Measurements from ENCODE around the gene SRSF10.

GRCh38 chr1:23980201-23981153 is at the start of gene SRSF10:
SRSF10 (minus strand) TSS chr1:23980327.
- PRO-cap, 3 experiments: peak in 3 of 3 experiments; most common plus-strand start chr1:23980510 (in 2); most common minus-strand start chr1:23980327 (in 3)
- RAMPAGE, long total RNA: start-site peak on the minus strand at chr1:23980271-23980373, 6,036 and 1,269 reads in 2 replicates

DNA sequence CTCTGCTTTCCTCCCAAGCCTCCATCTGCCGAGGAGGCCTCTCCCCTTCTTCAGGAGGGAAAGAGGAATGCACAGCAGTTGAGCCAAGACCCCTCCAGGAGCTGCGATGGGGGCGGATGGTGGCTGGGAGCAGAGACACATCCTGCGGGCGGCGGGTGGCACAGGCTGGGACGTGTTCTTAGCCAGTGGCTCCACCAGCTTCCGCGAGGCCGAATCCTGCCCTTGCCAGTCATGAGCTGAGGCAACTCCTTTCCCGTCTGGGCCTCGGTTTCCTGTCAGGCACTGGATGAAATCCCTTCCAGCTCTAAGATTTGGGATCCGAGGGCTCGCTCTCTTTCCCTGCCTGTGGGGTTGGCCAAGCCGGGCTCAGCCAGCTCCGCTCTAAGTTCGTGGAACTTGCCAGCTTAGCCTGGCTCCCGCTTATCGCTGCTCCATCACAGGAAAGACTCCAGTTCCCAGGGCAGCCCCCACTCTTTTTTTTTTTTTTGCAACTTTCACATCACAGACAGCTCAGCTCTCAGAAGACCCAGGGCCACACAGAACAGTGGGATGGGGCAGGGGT is 584 bp downstream of the MYOM3 start:
- PRO-cap, 3 experiments: no peak in any of the 3 experiments
- RAMPAGE, long total RNA: no peak

GRCh38 chr1:24236199-24236679 is 49.1 kb upstream of the IFNLR1 start:
- PRO-cap, 3 experiments: no peak in any of the 3 experiments
- RAMPAGE, long total RNA: no peak

DNA sequence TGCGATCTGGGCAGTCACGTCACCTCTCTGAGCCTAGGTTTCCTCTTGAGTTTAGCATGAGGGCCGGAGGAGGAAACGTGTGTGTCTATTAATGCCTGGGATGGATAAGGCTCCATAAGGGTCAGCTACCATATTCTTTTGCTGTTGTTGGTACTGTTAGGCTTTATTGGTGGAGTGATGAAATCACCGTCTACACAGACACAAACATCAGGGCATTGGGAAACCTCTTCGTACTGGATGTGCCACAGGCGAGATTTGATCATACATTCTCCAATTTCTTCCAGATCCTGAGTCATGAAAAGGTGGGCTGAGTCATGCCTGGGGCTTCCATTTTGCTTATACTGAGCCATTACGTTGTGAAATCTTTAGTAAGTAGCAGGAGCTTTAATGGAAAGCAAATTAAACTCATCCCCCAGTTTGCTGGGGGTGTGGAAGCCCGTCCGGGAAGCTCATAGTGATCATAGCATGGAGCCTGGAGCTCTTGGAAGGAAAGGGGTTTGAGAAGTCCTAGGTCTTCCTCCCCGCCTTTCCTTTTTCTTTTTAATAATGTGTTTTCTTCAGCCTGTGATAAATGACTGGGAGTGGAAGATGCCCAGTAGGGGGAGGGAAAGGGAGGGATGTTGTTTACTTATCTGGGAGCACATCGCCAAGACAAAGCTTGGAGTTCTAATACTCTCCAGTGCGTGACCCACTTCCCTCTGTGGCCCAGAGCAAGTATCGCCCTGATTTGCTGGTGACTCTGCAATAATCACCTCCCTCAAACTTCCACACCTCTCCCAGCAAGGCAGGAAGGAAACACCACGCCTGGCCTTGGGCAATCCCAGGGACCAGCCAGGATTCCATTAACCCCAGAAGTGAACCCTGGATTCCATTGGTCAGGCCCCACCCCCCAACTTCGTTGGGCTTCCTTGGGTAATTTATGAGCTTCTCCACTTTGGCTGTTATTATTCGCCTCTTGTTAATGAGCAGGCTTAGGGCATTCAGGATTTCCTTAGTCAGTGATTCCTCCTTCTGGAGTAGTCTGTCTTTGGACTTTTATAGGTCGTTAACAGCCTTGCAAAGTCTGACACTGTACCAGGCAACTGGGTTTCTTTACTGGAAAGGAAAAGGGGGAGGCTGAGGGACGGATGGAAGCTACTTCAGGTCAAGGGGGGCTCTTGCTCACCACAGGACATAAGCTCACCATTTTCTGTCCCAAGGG is 24.5 kb upstream of the GRHL3 start:
- PRO-cap, 3 experiments: no peak in any of the 3 experiments
- RAMPAGE, long total RNA: no peak

DNA sequence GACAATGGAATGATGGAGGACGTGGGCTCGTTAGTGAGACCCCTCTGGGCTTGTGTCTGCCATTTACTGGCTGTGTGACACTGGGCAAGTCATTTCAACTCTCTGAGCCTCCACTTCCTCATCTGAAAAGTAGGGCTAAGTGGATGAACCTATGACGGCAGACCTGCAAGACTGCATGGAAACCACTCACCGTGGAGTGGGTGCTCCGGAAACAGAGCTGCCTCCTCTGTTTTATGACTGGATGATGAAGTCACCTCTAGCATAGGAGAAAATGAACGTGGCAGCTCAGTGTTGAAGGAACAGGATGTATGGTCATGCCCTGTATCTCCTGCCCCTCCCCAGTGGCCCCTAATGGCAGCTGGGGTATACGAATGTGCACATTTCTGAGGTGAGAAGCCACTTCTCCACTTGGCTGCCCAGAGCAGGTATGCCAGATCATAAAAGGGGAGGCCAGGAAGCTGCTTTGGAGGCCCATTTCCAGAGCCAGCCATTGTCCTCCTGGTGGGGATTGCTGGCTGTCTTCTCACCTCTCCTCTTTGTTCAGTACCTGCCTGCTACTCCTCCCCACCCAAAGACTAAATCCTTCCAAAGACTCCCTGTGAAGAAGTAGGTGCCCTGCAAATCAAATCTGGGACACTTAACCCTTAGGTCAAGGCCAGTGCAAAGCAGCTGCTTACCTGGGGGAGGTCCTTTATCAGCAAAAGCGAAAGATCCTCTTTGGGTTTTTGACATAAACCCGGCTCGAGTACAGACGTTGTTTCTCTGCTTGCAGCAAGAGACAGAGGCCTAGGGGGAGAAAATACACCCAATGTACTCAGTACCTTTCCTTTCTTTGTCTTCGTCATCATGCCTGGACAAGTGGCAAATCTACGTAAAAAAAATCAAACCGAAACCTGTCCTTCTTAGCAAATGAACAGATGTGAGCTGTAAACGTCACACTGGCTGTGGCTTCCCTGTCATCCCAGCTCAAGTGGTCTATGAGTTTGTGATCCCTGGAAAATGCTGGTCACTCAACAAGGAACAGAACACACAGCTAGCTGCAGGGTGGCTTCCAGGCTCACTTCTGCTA is 40.2 kb downstream of the STPG1 start:
- PRO-cap, 3 experiments: no peak in any of the 3 experiments
- RAMPAGE, long total RNA: no peak

- PRO-cap, 3 experiments: no peak in any of the 3 experiments
- RAMPAGE, long total RNA: no peak
Observed at GRCh38 chr1:24387636-24388105, 25.9 kb downstream of the STPG1 start.

DNA sequence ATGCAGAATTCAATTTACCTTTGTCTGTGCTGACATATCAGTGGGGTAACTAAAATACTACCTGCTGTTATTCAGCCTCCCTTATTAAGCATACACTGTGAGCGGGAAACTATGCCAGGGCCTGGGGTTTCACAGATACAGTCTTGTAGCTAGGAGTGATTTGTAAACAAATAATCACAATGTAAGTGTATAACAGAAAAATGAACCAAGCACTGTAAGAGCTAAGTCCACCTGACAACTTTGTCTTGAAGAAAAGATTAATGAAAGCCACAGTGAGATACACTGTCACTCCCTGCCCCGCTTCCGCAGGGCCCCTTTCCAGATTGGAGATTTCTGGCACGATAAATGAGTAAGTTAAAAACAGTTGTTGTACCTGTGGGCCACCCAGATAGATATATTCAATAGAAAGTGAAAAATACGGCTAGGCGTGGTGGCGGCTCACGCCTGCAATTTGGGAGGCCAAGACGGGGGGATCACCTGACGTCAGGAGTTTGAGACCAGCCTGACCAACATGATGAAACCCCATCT is 4.8 kb downstream of the RCAN3 start:
- PRO-cap, 3 experiments: no peak in any of the 3 experiments
- RAMPAGE, long total RNA: no peak

DNA sequence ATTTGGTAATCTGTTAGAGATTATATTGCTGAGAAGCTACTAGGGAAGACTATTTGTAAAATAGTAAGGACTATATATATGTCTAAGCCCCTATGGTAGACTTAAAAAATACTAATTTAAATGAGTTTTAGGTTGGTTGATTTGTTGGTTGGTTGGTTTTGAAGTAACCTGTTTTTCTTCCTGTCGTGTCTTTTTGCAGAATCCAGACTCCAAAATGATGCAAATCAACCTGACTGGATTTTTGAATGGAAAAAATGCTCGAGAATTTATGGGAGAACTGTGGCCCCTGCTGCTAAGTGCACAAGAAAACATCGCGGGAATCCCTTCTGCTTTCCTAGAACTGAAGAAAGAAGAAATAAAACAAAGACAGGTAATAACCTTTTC is 5.5 kb downstream of the SRRM1 start:
- PRO-cap, 3 experiments: no peak in any of the 3 experiments
- RAMPAGE, long total RNA: no peak

- PRO-cap, 3 experiments: no peak in any of the 3 experiments
- RAMPAGE, long total RNA: no peak
Observed at GRCh38 chr1:24671537-24671864, 28.4 kb downstream of the SRRM1 start.

DNA sequence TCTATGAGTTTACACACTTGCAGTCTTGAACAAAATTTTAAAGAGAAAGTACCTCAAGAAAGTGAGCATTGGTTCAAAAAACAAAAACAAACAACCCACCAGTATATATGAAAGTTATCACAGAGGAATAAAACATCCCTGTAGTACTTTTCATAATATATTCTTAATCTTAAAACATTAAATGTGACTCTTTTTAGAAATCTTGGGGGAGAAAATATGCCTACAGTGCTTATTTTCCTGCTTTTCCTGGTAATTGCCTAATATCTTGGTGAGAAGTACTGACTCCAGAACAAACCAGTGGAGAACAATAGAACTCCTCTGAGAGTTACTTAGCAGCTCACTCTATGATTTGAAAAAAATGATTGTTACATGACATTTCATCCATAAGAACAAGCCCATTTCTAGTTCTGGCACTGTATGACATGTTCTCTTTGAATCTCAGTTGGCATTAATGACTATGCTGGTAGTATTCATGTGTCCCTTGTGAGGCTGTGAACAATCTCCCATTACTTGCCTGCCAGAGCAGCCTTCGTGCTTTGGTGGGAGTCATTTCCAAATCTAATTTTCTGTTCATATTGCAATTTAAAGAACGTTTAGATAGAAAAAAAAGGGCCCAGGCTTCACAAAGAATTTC is 57.9 kb downstream of the CLIC4 start:
- PRO-cap, 3 experiments: no peak in any of the 3 experiments
- RAMPAGE, long total RNA: no peak

- PRO-cap, 3 experiments: no peak in any of the 3 experiments
- RAMPAGE, long total RNA: no peak
Observed at GRCh38 chr1:24911322-24912010, 18.6 kb downstream of the RUNX3 start.

DNA sequence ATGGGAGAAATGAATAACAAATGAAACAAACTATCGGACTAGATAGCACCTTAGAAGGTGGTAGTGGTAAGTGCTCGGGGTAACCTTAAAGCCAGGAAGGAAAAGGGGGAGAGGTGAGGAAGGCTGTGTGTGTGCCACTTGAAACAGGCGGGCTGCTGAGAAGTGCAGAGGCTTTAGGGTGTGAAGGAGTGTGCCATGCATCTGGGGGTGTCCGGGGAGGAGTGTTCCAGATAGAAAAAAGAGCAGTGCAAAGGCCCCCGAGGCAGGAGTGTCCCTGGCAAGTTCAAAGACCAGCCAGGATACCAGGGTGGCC is 14.7 kb downstream of the RUNX3 start:
- PRO-cap, 3 experiments: no peak in any of the 3 experiments
- RAMPAGE, long total RNA: no peak

DNA sequence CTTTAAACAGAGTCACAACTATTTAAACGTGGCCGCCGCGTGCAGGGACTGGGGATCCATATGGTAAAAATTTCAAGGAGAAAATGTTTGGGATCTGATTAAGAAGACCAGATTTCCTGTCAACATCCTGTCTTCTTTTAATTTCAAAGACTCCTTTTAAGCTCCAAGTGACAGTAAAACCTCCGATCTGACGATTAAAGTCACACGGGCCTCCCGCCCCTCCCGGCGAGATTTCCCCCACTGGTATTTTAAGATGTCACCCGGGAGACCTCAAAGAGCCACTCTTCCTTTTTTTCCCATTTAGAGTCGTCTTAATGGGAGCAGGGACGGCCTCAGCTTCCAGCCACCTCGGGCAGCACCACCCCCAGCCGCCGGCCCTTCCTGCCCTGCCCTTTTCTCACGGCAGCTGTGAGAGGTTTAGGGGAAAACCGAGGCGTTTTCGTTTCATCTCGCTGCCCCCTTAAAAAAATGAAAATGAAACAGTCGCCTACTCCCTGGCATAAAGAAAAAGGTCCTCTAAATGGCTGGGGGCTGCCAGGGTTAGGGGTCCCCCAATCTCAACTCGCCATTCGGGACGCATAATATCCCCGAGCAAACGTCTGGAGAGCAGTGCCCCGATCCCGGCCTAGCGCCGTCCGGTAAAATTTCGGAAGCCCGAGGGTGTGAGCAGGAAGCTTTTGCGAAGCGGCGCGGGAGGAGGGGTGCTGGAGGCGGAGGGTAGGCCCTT is 1.4 kb downstream of the RUNX3 start:
- PRO-cap, 3 experiments: no peak in any of the 3 experiments
- RAMPAGE, long total RNA: no peak

GRCh38 chr1:24947126-24947398 is 17.0 kb upstream of the RUNX3 start:
- PRO-cap, 3 experiments: no peak in any of the 3 experiments
- RAMPAGE, long total RNA: no peak

- PRO-cap, 3 experiments: no peak in any of the 3 experiments
- RAMPAGE, long total RNA: no peak
Observed at GRCh38 chr1:24992672-24993147, 62.6 kb upstream of the RUNX3 start.

DNA sequence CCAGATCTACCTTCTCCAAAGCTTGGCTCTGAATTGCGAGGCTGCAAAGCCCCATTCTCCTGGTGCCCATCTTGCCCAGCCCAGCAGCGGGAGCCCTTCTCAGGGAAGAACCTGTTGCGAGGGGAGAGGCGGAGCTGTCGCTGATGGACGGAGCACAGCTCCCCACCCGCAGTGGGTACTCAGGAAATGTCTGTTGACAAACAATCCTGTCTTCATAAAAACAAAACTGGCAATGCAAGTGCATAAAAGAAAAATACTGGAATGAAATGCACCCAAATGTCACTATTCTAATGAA is 99.3 kb upstream of the RUNX3 start:
- PRO-cap, 3 experiments: no peak in any of the 3 experiments
- RAMPAGE, long total RNA: no peak

DNA sequence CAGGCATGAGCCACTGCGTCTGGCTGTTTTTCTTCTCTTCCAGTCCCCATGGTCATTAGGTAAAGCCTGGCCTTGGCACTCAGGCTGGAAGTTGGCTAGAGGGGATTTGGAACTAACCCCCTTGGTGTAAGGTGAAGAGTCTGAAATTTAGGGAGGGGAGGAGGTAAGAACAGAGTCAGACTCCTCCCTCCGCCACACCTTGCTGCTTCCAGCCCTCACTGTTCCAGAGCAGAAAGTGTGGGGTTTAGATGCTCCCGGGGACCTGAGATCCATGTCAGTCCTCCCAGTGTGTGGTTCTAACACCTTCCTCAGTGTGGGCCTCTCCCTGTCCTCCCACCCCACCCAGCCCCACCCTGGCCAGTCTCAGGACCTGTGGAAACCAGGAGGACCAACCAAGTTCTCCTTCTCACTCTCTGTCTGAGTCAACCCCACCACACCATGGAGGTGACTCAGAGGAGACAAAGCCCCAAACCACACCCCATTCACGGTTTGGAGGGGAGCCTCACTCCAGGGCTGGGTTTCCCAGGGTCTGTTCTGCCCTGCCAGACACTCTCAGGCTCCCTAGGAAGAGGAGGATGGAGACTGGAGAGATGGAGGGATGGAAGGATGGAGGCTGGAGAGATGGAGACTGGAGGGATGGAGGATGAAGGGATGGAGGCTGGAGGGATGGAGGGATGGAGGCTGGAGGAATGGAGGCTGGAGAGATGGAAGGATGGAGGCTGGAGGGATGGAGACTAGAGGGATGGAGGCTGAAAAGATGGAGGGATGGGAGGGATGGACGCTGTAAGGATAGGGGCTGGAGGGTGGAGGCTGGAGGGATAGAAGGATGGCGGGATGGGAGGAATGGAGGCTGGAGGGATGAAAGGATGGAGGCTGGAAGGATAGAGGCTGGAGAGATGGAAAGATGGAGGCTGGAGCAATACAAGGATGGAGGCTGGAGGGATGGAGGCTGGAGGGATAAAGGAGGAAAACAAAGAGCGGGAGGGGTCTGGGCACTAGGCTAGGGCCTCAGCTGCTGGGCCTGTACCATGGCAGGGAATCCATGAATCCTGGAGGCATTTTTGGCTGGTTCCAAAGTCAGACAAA is 100.8 kb upstream of the RUNX3 start:
- PRO-cap, 3 experiments: no peak in any of the 3 experiments
- RAMPAGE, long total RNA: no peak

DNA sequence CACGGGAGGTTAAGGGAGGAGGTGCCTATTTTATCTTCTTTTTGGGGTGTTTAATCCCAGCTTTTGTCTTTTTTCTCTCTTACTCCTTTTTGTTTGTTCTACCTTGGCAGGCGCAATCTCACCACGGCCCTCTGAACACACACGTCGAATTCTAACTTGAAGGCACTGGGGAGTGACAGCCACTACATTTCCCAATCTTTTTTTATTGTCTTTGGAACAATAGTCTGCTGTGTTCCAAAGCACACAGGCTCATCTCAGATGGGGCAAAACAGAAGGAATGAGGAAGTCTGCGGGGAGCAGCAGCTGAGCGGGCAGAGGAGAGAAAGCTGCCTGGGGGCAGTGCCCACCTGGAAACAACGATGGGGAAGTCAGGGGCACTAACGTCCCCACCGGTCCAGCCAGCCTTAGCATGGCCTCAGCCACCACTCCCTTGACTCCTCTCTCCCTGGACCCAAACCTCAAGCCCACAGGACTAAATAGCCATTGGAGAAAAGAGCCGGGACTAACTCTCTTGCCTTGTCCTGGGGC is 34.3 kb downstream of the SYF2 start:
- PRO-cap, 3 experiments: no peak in any of the 3 experiments
- RAMPAGE, long total RNA: no peak

- PRO-cap, 3 experiments: no peak in any of the 3 experiments
- RAMPAGE, long total RNA: no peak
Observed at GRCh38 chr1:25218732-25219820, 13.2 kb downstream of the SYF2 start.

DNA sequence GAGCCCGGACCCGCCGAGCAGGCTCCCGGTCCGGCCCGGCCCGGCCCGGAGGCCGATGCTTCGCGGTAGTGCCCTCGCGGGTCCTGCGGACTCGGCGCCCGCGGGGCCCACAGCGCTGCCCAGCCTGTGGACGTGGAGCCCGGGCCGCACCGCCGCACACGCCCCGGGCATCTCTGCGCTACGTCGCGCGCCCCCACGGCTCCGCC is 772 bp upstream of the MACO1 start:
- PRO-cap, 3 experiments: peak in 3 of 3 experiments; most common minus-strand start position 160 of the sequence (in 2)
- RAMPAGE, long total RNA: no peak

Measured in cerebellum (tissue), 5 donors.